ENCODE data around the genes ZNF354C and SQSTM1.

DNA sequence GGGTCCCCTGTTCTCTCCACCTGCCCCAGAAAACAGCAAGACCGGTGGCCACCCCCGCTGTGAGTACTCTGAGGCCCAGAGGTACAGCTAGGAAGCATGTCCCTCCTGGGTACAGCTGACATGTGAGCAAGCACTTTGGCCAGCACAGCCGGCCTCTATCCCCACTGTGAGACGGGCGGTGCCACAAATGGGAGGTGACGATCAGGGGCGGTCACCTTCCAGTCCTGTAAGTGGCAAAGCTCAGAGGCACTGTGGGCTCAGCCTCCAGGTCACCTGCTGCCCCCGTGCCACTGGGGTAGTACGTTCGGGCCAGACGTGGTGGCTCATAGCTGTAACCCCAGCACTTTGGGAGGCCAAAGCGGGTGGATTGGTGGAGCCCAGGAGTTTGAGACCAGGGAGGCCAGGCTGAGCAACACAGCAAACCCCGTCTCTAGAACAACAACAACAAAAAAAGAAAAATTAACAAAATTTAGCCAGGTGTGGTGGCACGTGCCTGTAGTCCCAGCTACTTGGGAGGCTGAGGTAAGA, 45.7 kb downstream of the COL23A1 start:
- RRBS, 2 experiments: no CpG with 5 or more reads among the region's 14 CpGs

- RRBS, 2 experiments: no CpG with 5 or more reads among the region's 20 CpGs
Measured at GRCh38 chr5:178546265-178547132, 43.7 kb downstream of the COL23A1 start.

DNA sequence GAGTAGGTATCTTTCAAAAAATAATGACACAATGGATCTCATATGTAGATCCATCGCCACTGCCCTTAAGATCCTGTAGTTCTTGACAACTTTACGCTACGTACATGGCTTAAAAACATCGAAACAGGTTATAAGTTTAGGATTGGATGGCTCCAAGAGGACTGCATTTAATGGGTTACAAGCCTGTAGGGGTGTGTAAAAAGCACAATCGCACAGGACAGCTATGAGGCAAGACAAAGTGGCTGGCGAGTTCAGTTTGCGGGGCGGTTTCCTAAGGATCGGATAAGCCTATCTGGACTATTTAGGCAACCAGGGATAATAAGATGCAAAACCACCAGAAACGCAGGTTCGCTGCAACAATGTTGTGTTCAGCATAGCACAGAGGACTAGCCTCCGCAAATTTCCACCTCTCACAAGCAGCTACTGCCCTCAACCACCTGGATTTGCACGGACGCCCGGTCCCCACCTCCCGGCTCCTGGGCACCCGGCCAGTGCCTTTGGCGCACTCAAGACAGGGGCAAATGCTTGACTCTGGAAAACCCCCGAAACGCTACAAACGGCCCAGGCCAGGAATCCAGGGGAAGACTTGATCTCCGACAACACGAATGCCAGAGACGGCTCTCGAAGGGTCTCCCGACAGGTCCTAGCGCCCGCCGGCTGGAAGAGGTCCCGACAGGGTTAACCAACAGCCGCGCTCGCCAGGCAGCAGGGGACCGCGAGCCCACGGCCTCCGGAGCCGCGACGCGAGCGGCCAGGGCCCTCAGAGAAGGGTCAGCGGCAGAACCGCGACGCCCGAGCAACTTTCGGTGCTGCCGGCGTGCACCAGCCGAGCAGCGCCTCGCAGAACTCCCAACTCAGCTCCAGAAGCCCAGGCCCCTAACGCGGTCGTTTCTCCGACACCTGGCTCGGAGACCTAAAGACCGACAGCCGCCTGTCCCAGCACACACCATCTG, 590 bp downstream of the CLK4 start:
- RRBS, 2 experiments: 1% methylated on average over 17 of the region's 60 CpGs

- RRBS, 2 experiments: no CpG with 5 or more reads among the region's 32 CpGs
Measured at GRCh38 chr5:178941310-178941809, 362 bp downstream of the ZNF454 start.

DNA sequence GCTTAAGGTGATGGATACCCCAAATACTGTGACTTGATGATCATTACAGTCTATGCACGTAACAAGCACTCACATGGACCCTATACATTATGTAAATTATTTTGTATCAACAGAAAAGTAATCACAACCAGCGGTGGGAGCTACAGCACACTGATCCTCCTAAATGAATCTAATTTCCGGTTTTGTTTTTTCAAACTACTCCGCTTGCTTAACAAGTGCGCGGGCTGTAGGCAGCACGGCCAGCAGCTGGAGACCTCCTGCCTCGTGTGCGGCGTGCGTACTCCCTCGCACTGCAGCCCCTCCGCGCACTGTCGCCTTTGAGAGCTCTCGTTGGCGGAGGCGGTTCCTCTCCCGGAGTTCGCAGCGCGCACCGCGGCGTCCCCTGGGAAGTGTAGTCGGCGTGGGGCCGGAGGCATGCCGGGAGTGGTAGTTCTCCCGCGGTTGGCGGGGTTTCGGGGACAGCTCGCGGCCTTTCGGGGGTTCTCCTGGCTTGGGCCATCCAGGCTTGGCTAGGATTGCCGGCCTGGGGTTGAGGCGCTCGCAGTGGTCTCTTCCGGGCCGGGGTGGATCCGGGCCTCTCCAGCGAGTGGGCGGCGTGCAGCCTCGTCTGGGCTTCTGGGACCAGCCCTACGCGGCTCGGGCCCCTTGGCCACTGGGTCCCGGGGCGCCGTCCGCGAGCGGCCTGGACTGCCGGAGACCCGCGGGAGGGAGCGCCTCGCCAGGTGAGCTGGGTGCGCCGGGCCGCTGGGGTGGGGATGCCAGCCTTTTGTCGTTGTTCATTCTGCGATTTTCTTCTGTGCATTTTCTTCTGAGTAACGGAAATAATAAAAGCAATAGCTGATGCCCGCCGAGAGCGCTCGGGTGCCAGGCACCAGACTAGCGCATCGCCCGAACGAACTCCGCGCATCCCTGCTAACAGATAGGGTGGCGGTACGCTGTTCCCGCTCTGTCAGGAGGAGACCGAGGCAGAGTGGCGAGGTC, at the start of gene ZNF354C:
ZNF354C (plus strand) TSS at position 429 of the 981 bp plus-strand sequence.
- RRBS, 2 experiments: 1 to 2% methylated on average over 34 of the region's 81 CpGs

DNA sequence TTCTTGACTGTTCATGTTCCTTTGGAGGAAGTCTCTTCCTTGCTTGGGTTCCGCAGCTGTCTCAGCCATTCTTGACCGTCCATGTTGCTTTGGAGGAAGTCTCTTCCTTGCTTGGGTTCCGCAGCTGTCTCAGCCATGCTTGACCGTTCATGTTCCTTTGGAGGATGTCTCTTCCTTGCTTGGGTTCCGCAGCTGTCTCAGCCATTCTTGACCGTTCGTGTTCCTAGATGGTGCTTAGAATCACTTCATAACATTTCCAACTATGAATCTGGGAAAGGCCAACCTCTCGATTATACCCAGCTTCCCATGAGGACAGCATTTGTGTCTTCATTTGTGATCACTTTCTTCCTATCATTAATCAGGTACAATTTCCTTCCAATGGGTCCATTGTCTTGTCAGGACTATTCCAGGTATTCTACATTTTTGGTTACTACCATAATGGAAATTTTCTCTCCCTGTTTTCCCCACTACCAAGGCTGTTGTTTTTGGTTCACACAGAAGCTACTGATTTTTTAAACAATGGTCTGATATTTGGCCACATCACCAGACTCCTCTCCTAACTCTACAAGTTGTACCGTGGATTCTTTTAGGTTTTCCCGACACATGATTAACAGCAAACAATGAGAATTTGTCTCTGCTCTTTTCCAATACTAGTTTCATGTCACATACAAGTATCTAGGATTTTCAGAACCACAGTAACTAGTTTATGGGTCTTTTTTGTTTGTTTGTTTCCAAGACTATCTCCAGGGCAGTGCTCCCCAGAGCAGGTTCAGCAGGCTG, 115.1 kb downstream of the ZNF354C start:
- RRBS, 2 experiments: no CpG with 5 or more reads among the region's 10 CpGs

DNA sequence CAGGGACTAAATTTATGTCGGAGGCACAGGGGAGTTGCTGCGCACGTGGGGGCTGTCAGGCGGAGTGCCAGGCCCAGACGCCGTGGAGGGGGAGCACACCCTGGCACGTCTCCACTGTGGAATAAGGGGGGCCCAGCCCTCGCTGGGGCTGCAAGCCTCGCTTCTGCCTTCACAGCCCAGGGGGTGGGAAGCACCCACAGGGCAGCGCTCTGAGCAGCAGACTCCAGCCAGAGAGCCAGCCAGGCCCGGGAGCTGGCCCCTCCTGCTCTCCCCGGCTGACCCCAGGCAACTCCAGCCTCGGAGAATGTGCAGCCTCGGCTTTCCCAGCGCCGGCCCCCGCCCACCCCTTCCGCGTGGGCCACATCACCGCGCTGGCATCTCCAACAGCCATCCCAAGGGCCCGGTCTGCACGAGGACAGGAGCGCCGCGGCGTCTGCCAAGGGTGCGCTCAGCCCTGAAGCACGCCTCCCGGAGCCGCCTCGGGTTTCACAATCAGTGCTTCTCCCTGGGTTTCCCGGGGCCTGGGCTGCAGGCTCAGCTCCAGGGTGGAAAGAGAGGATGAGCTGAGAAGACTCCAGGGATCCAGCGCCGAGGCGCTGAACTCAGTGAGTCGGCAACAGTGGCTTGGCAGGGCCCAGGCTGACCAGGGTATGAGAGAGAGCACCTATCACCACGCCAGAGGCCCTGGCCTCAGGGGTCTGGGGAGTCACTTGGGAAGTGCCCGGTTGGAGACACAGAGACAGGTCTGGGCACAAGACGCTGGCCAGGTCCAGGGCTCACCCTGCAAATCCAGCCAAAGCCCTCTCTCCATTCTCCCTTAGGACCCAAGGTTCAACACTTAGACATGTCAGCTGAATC, 79.7 kb downstream of the ADAMTS2 start:
- RRBS, 2 experiments: 2% methylated on average over 19 of the region's 40 CpGs

DNA sequence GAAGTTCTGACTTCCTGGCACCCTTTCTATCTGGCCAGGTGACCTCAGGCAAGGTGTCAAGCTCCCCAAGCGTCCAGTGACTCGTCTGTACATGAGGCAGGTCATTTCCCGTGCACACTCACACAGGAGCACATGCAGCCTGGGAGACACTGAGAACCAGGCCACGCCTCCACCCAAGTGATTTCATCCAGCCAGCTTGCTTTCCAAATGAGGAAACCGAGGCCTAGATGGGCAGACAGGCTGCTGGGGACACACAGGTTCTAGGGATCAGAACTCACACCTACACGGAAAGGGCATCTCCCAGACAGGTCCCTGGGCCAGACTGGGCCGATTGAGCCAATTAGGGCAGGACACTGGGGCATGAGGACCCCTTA, 68.9 kb downstream of the ADAMTS2 start:
- RRBS, 2 experiments: no CpG with 5 or more reads among the region's 7 CpGs

- RRBS, 2 experiments: no CpG with 5 or more reads among the region's 16 CpGs
Measured at GRCh38 chr5:179558792-179559288, 8.5 kb downstream of the RUFY1 start.

DNA sequence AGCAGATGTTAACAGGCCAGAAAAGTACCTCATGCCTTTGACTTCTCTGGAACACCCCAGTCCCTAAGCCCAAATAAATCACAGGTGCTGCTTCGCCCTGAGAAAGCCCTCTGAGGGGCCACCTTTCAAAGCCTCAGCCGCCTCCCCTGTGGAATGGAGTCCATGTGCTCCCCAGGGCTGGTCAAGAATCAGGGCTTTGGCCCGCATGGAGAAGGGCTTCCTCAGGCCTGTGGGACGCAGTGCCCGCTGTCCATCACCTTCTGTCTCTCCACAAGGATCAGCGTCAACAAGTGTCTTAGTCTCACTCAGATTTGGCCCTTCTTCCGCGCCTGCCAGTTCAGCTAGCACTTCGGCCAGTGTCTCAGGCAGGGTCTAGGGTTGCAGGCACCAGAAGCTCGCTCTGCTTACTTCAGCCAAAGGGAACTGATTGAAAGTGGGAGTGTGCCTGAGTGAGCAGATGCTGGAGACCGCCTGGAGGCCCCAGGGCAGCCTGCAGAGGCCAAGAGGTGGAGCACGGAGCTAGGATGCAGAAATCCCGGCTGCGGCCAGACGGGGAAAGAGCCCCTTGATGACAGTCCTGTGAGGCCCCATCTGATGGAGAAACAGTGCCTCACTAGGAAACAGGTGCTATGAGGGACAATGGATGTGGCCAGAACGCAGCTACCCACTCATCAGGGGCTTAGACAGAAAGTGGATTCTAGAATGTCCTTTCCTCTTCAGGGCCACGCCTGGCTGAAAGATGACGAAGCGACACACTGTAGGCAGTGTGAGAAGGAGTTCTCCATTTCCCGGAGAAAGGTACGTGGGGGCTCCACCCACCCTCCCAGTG, 16.4 kb downstream of the HNRNPH1 start:
- RRBS, 2 experiments: 33% methylated on average over 2 of the region's 21 CpGs; no CpG with 5 or more reads in 1 of the 2 experiments

- RRBS, 2 experiments: no CpG with 5 or more reads among the region's 6 CpGs
Measured at GRCh38 chr5:179724450-179725041, 8.1 kb upstream of the MAML1 start.

- RRBS, 2 experiments: no CpG with 5 or more reads among the region's 13 CpGs
Measured at GRCh38 chr5:179761694-179763007, 29.5 kb downstream of the MAML1 start.

DNA sequence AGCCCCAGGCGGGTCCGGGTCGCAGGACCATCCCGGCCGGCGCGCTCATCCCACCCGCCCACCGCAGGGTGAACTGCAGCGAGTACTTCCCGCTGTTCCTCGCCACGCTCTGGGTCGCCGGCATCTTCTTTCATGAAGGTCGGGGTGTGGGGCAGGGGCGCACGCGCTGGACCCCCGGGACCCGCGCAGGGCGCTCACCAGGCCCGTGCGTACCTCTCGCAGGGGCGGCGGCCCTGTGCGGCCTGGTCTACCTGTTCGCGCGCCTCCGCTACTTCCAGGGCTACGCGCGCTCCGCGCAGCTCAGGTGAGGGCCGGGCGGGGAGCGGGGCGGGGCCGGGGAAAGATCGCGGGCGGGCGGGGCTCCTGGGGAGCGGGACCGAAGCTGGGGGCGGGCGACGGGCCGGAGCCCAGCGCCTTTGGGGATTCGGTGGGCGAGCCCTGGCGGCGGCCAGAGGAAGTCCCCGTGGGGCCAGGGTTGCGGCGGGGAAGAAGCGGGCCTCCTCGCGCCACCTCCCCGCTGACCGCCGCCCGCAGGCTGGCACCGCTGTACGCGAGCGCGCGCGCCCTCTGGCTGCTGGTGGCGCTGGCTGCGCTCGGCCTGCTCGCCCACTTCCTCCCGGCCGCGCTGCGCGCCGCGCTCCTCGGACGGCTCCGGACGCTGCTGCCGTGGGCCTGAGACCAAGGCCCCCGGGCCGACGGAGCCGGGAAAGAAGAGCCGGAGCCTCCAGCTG, 2.1 kb downstream of the LTC4S start:
- RRBS, 2 experiments: 2% methylated on average over 40 of the region's 96 CpGs

- RRBS, 2 experiments: no CpG with 5 or more reads among the region's 10 CpGs
Measured at GRCh38 chr5:179796868-179797227, 3.1 kb downstream of the LTC4S start.

- RRBS, 2 experiments: no CpG with 5 or more reads among the region's 14 CpGs
Measured at GRCh38 chr5:179802722-179803440, 3.8 kb downstream of the MGAT4B start.

DNA sequence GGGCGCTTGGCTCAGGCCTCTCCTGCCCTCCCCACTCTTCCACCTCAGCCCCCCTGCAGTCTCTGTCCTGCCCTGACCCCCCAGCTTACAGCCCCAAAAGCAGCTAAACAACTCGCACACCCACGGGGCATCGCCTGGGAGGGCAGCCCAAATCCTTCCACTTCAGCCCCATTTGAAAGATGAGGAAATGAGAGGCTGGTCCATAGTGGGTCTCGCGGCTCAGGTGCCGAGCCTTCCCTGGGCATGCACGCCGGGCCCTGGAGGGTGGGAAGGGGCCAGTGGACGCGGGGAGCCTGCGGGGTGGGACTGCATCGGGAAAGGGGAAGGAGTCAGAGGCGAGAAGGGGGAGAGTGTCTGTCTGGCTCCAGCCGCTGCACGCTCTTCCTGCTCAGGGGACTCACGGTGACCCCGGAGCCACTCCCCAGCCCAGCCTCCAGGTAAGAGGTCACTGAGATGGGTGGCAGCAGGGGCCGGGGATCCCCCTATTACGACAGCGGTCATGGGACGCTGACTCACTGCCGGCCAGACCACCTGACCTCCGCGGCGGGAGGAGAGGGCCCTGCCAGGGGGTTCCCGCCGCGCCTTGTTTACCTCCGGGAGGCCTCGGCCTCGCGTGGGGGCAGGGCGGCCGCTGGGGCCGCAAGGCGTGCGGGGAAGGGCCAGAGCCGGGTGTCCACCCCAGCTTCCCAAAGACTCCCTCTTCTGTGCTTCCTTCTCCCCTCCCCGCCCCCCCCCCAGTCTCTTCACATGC, 1.9 kb upstream of the SQSTM1 start:
- RRBS, 2 experiments: 1% methylated on average over 18 of the region's 40 CpGs

- RRBS, 2 experiments: under 1 to 2% methylated on average over 21 of the region's 74 CpGs
Measured at GRCh38 chr5:179820845-179821428, at the start of gene SQSTM1. TSS of gene SQSTM1 (plus strand) at chr5:179820905.

GRCh38 chr5:179822714-179823273, 2.1 kb downstream of the SQSTM1 start:
- RRBS, 2 experiments: no CpG with 5 or more reads among the region's 11 CpGs

- RRBS, 2 experiments: no CpG with 5 or more reads among the region's 24 CpGs
Measured at GRCh38 chr5:179836492-179837612, 16.1 kb downstream of the SQSTM1 start.

GRCh38 chr5:179923668-179923957, 15.9 kb upstream of the TBC1D9B start:
- RRBS, 2 experiments: no CpG with 5 or more reads among the region's 6 CpGs